Amniotic epithelial cell (primary cell): Measurements from ENCODE around the genes CFAP299 and HPSE.

GRCh38 chr4:78915170-78915971 is 23.9 kb downstream of the PAQR3 start:
- RRBS: 89% methylated on average over 1 of the region's 3 CpGs

DNA sequence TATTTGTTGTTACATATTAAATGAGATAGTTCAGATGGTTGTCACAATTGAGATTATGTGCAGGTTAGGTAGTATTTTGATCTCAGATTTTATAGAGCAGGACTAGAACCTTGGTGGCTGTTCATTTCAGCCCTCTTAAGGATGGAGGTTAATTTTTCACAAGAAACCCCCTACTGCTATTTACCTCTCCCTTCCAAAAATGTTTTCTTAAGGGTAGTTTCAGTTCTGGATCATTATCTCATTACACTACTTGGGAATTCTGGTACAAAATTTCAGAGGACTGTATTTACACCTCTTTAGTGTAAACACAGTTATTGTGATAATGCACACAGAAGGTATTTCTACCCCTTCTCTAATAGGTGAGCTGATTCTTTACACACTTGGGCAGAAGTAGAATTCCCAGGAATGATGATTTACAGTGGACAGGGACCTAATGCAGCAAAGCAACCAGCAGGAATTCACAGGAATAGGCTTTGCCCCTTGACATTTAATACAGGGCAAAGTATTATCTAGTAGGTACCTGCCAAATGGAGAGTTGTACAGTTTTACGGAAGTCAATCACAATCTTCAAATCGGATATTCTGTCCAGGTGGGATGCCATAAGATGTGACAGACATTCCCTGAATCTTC is 21.9 kb downstream of the PAQR3 start:
- RRBS: no CpG with 5 or more reads among the region's 2 CpGs

GRCh38 chr4:79744065-79744604 is 328.9 kb downstream of the ANTXR2 start:
- RRBS: no CpG with 5 or more reads among the region's 3 CpGs

DNA sequence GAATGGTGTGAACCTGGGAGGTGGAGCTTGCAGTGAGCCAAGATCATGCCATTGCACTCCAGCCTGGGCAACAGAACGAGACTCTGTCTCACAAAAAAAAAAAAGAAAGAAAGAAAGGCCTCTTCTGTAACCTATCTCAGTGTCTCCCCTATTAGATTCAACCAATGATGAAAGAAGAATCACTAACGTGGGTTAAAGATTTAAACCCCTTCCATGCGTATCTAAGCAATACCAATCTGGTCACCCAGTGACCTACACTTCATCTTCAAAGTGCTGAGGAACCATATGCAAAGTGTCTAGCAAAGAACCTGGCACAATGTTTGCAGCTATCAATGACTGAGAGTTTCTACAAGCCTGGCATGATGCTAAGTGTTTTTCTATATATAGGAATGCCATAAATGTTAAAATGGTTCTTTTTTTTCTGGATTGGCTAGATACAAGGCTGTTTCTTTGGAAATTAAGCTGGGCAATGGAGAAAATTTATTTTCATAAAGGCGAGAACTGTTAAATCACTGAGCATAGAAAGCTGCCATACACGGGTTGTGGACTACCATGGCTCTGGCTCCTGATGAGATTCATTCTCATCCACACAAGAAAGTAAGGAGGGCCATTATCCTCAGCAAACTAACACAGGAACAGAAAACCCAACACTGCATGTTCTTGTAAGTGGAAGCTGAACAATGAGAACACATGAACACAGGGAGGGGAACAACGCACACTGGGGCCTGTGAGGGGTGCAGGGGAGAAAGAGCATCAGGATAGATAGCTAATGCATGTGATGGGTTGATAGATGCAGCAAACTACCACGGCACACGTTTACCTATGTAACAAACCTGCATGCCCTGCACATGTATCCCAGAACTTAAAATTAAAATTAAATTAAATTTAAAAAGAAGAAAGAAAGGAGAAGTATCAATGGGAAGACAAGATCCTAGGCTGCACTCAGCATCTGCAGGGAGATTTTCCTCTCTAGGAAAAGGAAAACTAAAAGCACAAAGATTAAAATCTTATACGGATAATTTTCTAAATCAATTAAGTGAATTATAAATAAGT is 5.6 kb downstream of the ANTXR2 start:
- RRBS: no CpG with 5 or more reads among the region's 9 CpGs

- RRBS: 2% methylated on average over 4 of the region's 58 CpGs
Measured at GRCh38 chr4:80184077-80185118, 12.9 kb upstream of the PRDM8 start.

- RRBS: 3% methylated on average over 7 of the region's 129 CpGs
Measured at GRCh38 chr4:80202570-80203754, 5.7 kb downstream of the PRDM8 start.

GRCh38 chr4:80335311-80336247 is at the start of gene CFAP299:
TSS of gene CFAP299 (plus strand) at chr4:80335730.
- RRBS: no CpG with 5 or more reads among the region's 51 CpGs

GRCh38 chr4:81472755-81473587 is 1.3 kb upstream of the RASGEF1B start:
- RRBS: no CpG with 5 or more reads among the region's 10 CpGs

GRCh38 chr4:81680853-81681346 is 209.2 kb upstream of the RASGEF1B start:
- RRBS: no CpG with 5 or more reads among the region's 2 CpGs

- RRBS: no CpG with 5 or more reads among the region's 7 CpGs
Measured at GRCh38 chr4:82423224-82424450, 6.6 kb downstream of the HNRNPDL start.

GRCh38 chr4:82430908-82431539 is 634 bp downstream of the ENOPH1 start:
- RRBS: no CpG with 5 or more reads among the region's 33 CpGs

DNA sequence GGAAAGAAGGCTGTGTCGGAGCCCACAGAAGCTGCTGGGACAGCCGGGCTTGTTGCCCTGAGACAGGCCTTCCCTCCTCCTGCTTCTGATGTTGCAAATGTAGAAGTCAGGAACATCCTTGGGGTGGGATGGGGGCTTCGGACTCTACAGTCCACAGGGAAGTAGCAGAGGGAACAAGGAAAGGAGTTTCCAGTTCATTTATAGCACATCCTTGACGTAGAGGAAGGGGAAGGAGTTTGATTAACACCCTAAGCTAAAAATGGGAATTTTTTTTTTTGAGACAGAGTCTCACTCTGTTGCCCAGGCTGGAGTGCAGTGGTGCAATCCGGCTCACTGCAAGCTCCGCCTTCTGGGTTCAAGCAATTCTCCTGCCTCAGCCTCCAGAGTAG is 64.7 kb upstream of the TMEM150C start:
- RRBS: no CpG with 5 or more reads among the region's 6 CpGs

DNA sequence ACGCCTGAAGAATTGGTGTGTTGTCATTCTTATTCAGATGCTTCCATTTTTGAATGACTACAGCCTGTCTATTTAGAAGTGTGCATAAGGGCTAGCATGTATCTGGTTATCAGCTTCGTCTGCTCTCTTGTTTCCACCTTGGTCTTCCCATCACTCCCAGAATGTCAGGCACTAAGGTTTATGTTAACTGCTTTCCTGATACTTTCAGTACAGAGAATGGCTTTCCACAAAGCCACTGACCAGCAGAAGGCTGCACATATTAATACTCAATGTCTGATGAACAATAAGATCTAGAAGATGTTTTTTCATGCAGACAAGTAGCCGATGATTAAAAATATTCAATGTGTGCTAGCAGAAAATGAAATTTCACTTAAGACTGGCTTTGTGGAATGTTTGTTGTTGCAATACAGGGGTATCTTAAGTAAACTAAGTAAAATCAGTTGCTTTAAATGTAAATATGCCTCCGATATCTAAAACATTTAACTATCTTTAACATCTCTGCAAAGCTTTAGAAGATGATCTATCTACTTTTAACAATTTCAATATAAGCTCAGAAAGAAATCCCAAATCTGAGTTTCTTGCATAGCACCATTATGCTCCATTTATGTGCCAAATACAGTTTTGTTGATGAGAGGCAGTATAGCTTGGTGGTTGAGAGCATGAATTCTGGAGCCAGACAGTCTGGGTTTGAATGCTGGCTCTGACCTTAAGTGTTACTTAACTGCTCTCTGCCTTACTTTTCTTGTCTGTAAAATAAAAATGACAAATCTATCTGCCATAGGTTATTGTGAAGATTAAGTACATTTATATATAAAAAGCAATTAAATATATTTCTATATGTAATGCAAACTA is 24.9 kb upstream of the SCD5 start:
- RRBS: no CpG with 5 or more reads among the region's 4 CpGs

GRCh38 chr4:83208453-83208822 is 76.2 kb downstream of the COQ2 start:
- RRBS: no CpG with 5 or more reads among the region's 2 CpGs

- RRBS: 2% methylated on average over 11 of the region's 68 CpGs
Measured at GRCh38 chr4:83334198-83335404, at the start of gene HPSE. TSS of gene HPSE (minus strand) at chr4:83334848.

DNA sequence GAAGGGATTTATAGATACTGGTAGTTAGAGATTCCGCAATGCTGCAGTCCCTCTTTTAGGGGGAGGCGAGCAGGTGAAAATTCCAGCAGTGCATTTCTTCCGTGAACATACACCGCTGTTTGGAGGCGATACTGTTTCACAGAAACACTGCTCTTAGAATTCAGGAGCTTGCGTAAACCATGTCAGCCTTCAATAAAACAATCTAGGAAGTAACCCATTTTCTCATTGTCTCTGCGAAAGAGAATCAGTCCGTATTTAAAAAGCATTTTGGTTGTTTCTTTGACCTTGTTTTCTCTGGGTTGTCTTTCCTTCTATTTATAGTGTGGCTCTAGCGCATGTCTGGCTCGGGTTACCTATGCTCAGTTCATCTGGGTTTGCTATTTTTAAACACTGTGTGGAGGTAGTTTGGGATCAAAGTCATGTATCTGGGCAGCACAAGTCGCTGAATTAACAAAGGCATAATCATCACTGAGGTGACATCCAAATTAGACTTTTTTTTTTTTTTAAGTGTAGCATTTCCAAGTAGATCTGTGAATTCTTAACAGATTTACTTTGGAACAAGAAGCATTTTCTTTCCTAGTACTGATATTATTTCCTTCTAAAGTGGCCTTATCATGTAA is 90.5 kb downstream of the GPAT3 start:
- RRBS: no CpG with 5 or more reads among the region's 11 CpGs

DNA sequence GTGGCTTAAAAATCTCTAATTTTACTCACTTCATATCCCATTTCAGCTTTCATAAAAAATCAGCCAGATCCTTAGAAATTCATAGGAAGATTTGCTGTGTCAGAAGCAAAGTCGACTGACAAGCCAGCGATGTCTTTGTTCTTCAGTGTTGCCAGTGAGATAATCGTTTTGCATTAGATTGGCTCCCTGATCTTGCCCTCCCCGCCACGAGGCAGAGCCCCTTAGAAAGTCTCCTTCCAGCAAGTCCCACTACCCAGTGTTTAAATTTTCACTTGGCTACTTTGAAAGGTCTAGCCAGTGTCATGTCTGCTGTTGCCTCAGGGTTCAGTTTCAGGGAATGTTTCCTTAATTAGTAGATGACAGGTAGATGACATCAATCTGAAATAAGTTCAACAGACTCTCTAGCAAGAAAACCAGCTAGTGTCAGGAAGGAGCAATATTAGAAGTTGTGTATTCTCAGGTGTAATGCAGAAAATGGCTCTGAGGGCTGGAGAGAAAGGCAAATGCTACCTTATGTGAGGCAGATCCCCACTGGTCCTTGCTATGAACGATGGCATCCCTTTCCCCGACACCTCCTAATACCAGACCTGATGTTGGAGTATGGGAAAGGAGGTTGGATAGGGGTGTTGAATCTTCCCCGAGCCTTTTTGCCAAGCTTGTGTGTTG is 411.4 kb downstream of the NKX6-1 start:
- RRBS: no CpG with 5 or more reads among the region's 8 CpGs

DNA sequence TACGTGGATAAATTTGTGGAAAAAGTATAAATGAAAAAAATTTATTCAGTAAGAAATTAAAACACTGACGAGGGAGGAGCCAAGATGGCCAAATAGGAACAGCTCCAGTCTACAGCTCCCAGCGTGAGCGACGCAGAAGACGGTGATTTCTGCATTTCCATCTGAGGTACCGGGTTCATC is 372.5 kb downstream of the NKX6-1 start:
- RRBS: no CpG with 5 or more reads among the region's 7 CpGs

GRCh38 chr4:86451566-86452007 is 91.7 kb upstream of the MAPK10 start:
- RRBS: no CpG with 5 or more reads among the region's 5 CpGs

GRCh38 chr4:86596800-86597331 is 2.8 kb downstream of the PTPN13 start:
- RRBS: no CpG with 5 or more reads among the region's 3 CpGs